ENCODE measurements around a stretch of chr17.

- PRO-cap = no peak
- RAMPAGE, long total RNA = no peak
- RRBS = 24% methylated on average over 15 of the region's 32 CpGs
Observed at GRCh38 chr17:77408850-77409756, 127.8 kb downstream of the SEPTIN9 start.

DNA sequence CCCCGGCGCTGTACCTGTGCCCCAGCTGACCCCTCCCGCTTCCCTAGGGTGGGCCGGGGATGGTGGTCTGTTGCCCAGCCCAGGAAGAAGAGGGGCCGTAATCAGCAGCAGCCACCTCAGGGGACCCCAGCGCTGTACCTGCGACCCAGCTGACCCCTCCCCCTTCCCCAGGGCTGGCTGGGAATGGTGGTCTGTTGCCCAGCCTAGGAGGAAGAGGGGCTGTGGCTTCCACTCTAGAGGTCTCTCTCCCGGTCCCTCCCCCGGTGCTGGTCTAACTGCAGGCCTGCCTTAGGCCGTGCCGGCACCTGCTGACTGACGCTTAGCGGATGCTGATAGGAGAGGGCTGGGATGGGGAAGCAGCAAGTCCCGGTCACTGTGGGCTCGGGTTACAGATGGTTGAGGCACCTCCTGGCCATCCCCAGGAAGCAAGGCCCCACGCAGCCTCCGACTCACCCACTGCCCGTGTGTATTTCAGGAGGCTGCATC, 138.1 kb downstream of the SEPTIN9 start:
- PRO-cap = no peak
- RAMPAGE, long total RNA = no peak
- RRBS = 82% methylated on average over 9 of the region's 18 CpGs

GRCh38 chr17:77435247-77435943, 154.1 kb downstream of the SEPTIN9 start:
- PRO-cap = no peak
- RAMPAGE, long total RNA = no peak
- RRBS = no CpG with 5 or more reads among the region's 21 CpGs

- PRO-cap = no peak
- RAMPAGE, long total RNA = no peak
- RRBS = no CpG with 5 or more reads among the region's 16 CpGs
Observed at GRCh38 chr17:77471667-77472540, 190.6 kb downstream of the SEPTIN9 start.

GRCh38 chr17:77480466-77481001, 199.2 kb downstream of the SEPTIN9 start:
- PRO-cap = no peak
- RAMPAGE, long total RNA = no peak
- RRBS = 77% methylated on average over 5 of the region's 18 CpGs

DNA sequence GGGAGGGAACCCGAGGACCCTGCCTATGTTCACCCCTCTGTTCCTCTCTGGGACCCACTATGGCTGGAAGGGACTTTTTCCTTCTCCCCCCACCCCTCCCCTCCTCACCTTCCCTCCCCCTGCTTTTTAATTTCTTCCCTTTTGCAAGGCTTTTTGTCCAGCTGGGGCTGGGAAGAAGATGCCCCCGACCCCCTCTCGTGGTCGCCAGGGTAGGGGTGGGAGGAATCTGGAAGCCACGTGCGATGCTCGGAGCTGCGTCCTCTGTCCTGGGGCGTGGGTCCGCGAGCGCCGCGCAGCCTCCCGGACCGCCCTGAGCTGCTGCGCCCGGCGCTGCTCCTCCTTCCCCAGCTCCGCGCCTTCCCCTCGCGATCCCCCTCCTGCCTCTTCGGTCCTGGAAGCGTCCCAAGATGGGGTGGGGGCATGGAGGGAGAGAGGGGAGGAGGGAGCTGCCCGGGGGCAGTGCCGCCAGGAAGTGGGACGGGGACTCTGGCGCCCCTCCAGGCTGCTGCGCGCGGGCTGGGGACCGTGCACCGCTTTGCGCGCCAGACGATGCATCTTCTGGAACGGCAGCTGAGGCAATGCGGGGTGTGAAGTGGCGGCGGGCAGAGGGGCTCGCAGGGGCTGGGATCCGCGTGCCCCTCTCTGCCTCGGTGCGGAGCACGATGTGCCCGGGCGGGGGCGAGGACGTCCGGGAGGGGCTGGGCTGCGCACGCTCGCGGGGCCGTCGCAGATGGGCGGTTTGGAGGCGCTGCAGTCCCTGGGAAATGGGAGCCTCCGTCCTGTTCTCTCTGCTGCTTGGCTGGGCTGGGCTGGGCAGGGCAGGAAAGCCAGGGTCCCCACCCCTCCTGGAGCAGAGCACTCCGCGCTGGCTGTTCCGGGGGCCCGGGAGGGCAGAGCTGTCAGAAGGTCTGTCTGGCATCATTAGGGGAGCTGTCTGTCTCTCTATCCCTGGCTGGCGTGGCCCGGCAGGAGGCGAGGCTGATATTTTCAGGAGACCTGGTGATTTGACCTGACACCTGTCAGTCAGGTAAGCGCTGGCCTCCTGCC, 247.3 kb downstream of the SEPTIN9 start:
- PRO-cap = no peak
- RAMPAGE, long total RNA = no peak
- RRBS = 23% methylated on average over 4 of the region's 69 CpGs

DNA sequence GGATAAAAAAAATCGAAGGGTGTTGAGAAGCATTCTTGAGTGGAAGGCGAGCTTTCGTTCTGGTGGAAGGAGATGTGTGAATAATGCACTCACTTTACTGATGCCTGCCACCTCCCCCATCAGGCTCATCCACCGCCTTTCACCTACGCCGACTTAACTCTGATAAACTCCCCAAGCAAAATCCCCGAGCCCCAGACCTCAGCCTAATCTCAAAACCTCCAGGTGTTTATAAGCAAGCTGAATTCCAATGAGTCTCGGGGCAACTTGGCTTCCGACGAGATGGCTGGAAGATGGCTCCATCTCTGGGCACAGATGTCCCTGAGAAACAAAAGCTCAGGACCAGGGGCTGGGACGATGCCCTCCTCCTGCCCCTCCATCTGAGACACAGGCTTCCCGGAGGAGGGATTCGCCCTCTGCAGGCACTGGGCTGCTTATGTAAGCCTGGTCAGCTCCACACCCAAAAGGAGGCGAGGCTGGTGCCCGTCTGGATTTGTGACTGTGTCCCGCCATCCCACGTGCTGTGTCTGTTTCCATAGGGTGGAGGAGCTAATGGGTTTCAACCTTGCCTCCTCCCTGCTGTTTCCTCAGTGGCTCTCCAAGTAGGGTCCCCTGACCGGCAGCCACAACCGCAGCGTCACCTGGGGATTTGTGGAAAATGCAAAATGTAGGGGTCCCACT, 290.9 kb downstream of the SEPTIN9 start:
- PRO-cap = no peak
- RAMPAGE, long total RNA = no peak
- RRBS = no CpG with 5 or more reads among the region's 20 CpGs

DNA sequence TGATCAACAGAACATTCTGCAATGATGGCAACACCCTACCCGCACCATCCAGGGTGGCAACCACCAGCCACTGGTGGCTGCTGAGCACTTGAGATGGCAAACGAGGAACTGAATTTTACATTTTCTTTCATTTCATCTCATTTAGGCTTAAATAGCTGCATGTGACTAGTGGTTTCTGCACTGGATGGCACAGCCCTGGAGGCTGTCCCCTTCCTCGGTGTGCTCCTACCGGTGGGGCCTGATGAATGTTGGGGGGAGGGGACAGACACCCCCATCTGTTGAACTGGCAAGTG, 224.5 kb upstream of the TNRC6C start:
- PRO-cap = no peak
- RAMPAGE, long total RNA = no peak
- RRBS = no CpG with 5 or more reads among the region's 4 CpGs

- PRO-cap = no peak
- RAMPAGE, long total RNA = no peak
- RRBS = no CpG with 5 or more reads among the region's 3 CpGs
Observed at GRCh38 chr17:77875715-77876405, 82.6 kb upstream of the TNRC6C start.

DNA sequence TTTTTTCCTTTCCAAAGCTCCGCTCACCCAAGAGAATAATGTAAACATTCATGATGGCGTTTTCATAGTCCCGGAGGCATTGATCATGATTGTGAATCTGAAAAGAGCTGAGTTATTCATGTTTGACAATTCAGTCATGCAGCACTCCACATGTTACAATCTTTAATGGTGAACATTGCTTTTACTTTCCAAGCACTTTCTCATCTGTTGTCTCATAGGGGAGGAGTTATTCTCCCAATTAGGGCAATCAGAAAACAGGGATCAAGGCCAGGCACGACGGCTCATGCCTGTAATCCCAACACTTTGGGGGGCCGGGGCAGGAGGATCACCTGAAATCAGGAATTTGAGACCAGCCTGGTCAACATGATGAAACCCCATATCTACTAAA, 70.2 kb upstream of the TNRC6C start:
- PRO-cap = no peak
- RAMPAGE, long total RNA = no peak
- RRBS = no CpG with 5 or more reads among the region's 6 CpGs

DNA sequence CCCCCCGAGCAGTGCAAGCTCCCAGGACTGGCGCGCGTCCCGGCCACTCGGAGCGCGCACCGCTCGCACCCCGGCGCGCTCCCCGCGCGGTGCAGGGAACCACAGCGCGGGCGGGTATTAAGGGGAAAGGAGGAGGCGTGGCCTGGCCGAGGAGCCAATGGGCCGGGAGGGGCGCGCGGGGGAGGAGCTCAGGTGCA, 253 bp upstream of the TNRC6C start:
- PRO-cap = bidirectional peak, plus-strand start outside the sequence, minus-strand start at position 91 of the sequence
- RAMPAGE, long total RNA = no peak
- RRBS = 1% methylated on average over 17 of the region's 25 CpGs

GRCh38 chr17:78038718-78039551, 80.4 kb downstream of the TNRC6C start:
- PRO-cap = no peak
- RAMPAGE, long total RNA = no peak
- RRBS = no CpG with 5 or more reads among the region's 15 CpGs

DNA sequence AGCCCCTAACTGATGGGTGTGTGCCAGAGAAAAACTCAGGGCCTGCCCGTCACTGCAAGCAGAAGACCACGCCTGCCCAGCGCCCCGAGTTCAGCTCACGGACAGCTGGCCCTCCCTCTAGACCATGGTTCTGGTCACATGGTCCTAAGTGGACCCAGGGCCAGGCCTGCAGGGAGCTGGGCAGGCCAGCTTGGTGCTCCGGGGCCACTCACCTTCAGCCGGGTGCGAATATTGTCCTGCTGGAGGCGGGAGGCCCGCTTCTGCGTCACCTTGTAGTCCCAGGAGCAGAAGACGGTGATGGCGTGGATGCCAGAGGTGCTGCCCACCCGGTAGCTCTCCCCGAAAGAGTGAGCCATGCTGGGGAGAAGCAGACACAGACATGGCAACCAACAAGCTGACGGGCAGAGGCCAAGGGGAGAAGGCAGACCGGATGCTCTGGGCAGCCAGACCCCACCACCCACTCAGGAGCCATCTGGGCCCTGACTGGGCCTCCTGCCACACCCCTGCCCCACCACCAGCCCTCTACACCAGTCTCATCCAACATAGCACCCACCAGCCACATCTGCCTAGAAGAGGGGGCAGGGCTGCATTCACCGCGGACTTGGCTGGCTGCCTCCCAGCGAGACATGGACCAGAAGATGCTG, 6.0 kb downstream of the TMC6 start:
- PRO-cap = no peak
- RAMPAGE, long total RNA = no peak
- RRBS = 82% methylated on average over 7 of the region's 20 CpGs

DNA sequence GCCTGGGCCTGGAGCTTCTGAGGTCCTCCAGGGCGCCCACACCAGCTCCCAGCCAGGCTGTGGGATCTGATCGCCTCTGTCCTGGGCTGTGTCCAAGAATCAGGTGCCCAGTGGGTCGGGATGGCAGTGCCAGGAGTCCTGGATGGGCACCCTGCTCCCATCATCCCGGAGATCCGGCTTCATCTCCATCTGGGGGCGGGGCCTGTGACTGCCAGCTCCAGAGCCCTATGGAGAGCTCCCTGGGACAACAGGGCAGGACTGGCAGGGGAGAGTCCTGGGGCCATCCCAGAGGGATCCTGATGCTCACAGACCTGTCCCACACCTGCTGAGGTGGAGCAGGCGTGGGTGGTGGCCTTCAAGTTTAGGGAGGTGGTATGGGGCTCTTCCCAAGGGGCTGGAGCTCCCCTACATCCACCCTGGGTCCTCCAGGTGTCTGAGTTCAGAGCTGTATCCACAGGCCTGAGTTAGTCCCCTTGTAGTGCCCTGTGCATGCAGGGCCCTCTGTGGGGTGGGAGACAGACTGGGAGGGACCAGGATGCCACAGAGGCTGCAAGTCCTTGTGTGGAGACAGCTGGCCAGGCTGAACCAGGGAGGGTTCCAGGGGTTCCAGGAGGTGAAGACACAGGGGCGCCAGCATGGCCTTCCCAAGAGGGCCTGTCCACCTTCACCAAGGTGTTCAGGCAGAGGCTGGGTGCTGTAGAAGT, 1.1 kb downstream of the SYNGR2 start:
- PRO-cap = no peak
- RAMPAGE, long total RNA = no peak
- RRBS = no CpG with 5 or more reads among the region's 8 CpGs

- PRO-cap = no peak
- RAMPAGE, long total RNA = no peak
- RRBS = no CpG with 5 or more reads among the region's 4 CpGs
Observed at GRCh38 chr17:78332975-78333271, 27.0 kb downstream of the SOCS3 start.

DNA sequence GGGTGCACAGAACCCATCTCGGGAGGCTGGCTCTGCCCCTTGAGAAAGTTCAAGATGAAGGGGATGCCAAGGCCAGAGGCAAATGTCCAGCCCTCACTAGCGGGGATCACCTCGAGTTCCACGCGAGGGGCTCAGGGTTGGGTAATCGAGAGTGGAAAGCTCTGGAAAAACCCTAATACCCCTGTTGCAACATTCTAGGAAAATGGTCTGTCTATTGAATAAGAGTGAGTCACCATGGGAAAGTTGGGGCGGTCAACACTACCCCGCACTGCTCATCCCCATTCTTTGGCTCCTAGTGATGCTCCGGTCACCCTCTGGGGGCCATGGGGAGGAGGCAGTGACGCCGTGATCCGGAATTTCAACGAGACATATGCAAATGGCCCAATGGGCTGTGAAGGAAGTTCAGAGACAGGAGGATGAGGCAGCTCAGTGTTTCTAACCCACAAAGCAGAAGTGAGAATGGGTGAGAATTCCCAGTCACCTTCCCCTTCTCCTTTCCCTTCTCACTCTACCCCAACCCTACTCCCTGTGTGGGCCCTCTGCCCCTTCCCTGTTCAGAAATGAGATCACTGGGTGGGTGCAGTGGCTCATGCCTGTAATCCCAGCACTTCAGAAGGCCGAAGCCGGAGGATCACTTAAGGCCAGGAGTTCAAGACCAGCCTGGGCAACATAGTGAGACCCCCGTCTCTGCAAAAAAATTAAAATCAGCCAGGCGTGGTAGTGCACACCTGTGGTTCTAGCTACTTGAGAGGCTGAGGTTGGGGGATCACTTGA, 22.4 kb downstream of the SOCS3 start:
- PRO-cap = no peak
- RAMPAGE, long total RNA = no peak
- RRBS = 62% methylated on average over 4 of the region's 17 CpGs

GRCh38 chr17:78355892-78356735, 3.8 kb downstream of the SOCS3 start:
- PRO-cap = no peak
- RAMPAGE, long total RNA = no peak
- RRBS = no CpG with 5 or more reads among the region's 19 CpGs

DNA sequence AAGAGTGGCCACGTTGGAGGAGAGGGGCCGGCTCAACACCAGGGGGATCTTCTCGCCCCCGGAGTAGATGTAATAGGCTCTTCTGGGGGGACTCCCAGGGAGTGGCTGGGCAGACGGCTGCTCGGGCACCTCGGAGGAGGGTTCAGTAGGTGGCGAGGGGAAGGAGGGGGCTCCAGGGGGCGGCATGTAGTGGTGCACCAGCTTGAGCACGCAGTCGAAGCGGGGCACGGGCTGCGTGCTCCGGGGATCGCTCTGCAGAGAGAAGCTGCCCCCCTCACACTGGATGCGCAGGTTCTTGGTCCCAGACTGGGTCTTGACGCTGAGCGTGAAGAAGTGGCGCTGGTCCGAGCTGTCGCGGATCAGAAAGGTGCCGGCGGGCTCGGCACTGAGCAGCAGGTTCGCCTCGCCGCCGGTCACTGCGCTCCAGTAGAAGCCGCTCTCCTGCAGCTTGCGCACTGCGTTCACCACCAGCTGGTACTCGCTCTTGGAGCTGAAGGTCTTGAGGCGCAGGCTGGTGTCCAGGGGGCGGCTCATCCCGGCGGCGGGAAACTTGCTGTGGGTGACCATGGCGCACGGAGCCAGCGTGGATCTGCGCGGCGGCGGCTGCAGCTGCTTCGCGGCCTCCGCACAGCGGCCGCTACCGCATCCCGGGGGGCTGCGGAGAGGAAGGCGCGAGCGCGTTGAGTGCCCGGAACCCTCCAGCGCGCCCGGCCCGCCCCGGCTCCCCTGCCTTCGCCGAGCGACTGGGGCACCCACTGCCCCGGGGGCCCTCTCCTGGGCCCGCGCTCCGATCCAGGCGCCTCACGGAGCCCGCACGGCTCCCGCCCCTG, 1.1 kb downstream of the SOCS3 start:
- PRO-cap = unidirectional peak, minus-strand start at position 480 of the sequence
- RAMPAGE, long total RNA = no peak
- RRBS = 8% methylated on average over 49 of the region's 77 CpGs

GRCh38 chr17:78411960-78412480, 33.6 kb downstream of the PGS1 start:
- PRO-cap = no peak
- RAMPAGE, long total RNA = no peak
- RRBS = no CpG with 5 or more reads among the region's 6 CpGs

GRCh38 chr17:78421692-78422627, 43.5 kb downstream of the PGS1 start:
- PRO-cap = no peak
- RAMPAGE, long total RNA = no peak
- RRBS = 41% methylated on average over 9 of the region's 29 CpGs

All from lung (tissue), 4 donors.